Ishikawa (cell line): Measurements from ENCODE around the gene SAMD9.

- RRBS = no CpG with 5 or more reads among the region's 6 CpGs
Measured at GRCh38 chr7:87004262-87005049, 55.0 kb downstream of the ELAPOR2 start.

- RRBS = no CpG with 5 or more reads among the region's 15 CpGs
Measured at GRCh38 chr7:87151825-87152202, 439 bp upstream of the DMTF1 start.

DNA sequence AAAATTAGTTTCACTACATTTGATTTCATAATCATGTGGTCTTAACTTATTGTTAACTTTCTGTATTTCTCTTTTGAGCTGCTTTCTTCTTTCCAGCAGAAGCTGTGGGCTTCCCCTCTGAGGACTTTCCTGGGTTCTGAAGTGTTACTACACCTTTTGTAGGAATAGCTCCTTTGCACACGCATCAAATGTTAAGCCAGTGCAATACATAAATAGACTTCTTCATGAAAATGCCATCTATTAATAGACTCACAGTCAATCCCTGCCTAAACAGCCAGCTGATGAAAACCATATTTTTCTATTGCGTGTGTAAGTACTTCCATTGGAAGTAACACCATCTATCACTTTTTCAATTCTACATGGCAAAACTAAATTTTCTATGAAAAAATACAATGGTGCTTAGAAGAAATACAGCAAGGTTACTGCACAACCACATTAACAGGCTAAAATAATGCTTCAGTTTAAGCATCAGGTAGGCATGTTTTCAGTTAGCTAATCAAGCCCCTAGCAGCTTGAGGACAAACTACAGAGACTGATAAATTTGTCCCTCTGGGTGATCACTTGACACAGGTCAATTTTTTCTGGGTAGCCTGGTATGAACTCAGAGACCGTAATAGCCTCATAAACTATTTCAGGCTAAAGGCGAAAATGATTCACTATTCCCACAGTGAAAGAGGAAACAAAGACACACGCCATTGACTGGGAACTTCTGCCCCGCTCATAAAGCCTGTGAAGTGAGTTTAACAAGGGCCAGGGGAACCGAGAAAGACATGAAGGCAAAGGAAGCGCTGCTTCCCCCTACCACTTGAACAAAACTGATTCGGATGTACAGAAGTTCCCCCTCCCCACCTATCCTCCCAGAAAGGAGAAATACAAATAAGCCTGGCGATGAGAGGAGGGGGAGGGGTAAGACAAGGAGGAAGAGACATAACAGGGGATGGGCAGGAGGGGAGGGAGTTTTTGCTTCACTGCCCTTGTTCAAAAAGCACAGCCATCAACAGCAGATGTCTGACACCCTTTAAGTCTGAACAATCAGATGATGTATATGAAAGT lies 1.1 kb downstream of the ABCB4 start:
- RRBS = no CpG with 5 or more reads among the region's 10 CpGs

DNA sequence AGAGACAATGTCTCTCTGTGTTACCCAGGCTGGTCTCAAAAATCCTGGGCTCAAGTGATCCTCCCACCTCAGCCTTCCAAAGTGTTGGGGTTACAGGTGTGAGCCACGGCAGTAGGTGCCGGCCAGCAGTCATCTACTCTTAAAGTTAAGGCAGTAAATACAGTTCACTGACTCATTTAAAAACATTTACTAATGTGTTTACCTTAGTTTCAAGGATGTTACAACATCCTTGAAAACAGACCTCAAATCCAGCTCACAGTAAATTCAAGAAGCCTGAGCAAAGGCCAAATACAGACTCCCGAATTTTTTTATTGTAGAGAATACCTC lies 29.6 kb upstream of the ABCB4 start:
- RRBS = no CpG with 5 or more reads among the region's 3 CpGs

DNA sequence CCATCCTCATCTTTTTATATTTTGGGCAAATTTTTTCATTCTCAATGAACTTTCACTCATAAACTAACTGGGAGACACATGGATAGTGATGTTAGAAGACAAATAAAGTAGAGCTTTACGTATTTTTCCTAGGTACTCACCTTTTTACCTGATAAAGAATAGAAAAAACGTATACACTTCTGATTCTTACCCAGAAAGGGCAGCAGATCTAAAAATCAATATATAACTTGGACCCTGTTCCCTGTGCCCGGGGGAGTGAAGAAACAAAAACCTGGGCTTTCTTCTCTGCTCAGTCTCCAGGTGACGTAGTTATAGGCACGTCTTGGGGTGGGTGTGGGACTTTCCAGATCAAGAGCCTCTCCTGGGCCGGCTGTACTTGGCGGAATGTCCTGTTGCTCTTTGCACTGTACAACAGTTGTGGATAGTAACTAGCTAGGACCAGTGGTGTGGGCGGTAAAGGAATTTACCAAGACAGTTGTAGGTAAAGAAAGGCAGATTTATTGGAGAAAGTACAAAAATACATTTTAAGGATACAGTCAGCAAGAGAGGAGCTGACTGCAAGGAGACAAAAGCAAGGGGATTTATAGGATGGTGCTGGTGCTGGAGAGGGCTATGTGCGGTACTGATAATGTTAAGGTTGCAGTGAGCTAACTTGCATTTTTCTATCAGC lies 40.4 kb upstream of the STEAP4 start:
- RRBS = 59% methylated on average over 2 of the region's 9 CpGs

DNA sequence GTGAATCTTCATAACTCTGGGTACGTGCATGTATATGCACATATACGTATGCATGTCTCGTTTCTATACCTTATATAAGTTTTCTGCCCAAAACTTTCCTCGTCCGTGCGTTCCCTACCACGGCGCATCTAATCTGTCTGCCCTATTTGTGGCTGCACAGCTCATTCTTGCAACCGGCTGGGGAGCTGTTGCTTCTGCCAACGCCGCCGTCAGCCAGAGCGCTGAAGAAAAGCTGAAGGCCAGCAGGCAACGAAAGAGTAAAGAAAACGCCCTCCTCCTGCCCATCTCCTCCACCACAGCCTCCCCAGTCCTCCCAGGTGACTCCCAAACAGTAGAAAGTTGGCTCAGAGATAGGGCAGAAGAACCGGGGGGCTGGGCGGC lies 700 bp upstream of the ZNF804B start:
- RRBS = no CpG with 5 or more reads among the region's 17 CpGs

- RRBS = 90% methylated on average over 9 of the region's 40 CpGs
Measured at GRCh38 chr7:90118536-90119097, 35.7 kb upstream of the STEAP1 start.

DNA sequence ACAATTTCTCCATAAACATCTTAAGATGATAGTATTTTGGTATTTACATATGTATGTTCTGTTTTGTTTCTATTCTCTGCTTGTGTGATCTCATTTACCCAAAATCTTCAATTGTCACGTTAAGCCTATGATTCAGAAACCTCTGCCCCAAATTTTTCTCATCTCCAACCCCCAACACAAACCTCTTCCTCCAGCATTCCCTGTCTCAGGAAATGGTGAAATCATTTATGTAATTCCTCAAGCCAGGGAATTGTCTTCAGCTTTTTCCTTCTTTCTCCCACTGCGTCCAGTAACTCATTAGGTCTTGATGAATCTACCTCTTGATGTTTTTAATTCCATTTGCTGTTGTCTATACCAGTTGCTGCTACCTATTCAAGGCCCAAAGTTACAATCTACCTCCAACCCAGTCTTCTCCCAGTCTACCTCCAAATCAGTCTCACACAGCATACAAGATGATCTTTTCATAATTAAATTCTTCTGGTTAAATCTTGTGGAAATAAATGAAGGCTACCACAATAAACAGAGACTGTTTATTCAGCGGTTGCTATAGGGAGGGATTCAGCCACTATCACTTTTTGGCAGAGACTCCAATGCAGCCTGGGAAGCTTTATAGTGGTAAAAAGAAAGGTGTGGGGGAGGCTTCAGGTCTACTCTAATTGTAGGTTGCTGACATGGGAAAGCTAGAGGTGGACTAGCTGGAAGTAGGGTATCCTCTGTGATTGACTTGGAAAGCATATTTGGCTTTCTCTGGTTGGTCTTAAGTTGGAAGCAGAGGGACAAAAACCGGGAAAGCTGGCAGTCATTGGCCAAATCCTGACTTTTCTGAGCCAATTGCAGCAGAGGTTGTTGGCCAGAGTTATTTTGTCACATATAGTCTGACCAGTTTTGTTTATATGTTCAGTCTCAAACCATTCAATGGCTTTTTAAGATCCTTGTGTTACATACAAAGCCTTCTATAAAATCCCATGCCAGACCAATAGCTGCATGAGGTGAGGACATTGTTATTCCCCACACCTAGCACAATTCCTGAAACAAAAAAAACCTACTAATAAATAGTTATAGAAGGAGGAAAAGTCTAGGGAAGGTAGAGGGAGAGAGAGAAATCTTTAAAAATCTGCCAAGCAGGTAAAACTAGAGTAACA lies 6.0 kb downstream of the CFAP69 start:
- RRBS = no CpG with 5 or more reads among the region's 4 CpGs

DNA sequence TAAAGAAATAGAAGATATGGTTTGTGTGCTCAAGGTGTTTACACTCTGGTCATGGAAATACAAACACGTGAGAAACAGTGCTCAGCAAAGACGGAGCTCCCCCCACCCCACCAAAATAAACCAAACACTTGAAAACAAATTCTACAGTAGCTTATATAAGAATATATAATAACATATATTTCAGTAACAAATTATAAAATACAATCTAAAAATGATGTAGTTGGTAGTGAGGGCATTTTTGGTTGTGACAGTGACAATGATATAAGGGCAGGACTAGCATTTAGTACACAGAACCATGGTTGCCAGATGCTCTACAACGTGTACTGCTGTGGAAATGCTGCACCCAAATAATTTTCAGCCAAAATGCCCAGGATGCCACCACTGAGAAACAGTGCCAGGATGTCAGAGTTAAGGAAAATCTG lies 121.7 kb downstream of the CDK14 start:
- RRBS = no CpG with 5 or more reads among the region's 3 CpGs

DNA sequence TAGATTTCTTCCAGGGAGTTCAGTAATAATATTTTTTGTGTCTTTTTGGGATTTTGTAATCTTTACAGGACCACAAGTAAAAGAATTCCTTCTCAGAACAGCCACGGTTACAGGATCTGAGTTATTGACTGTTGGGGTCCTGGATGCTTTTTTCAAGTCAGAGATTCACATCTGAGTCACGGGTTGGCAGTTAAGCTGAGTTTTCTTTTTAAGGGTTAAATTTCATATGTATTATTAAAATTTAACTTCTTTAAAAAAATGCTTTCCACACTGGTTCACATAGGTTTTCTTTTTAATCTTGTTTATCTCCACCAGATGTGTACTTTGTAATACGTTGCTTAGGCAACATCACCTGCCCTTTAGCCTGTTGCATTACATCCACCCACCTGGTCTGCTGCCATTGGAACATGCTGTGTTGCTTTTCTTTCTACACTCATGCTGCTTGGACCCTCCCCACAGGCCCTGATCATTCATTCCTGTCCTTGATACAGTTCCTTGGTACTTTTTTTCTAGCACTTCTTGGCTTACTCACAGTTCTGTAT lies 124.7 kb downstream of the CDK14 start:
- RRBS = no CpG with 5 or more reads among the region's 3 CpGs

DNA sequence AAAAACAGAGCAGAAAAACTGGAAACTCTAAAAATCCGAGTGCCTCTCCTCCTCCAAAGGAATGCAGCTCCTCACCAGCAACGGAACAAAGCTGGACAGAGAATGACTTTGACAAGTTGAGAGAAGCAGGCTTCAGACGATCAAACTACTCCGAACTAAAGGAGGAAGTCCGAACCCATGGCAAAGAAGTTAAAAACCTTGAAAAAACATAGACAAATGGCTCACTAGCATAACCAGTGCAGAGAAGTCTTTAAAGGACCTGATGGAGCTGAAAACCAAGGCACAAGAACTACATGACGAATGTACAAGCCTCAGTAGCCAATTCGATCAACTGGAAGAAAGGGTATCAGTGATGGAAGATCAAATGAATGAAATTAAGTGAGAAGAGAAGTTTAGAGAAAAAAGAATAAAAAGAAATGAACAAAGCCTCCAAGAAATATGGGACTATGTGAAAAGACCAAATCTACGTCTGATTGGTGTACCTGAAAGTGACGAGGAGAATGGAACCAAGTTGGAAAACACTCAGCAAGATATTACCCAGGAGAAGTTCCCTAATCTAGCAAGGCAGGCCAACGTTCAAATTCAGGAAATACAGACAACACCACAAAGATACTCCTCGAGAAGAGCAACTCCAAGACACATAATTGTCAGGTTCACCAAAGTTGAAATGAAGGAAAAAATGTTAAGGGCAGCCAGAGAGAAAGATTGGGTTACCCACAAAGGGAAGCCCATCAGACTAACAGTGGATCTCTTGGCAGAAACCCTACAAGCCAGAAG lies 211.6 kb downstream of the CDK14 start:
- RRBS = no CpG with 5 or more reads among the region's 11 CpGs

GRCh38 chr7:92038257-92038920 lies 95.9 kb downstream of the CYP51A1 start:
- RRBS = no CpG with 5 or more reads among the region's 3 CpGs

DNA sequence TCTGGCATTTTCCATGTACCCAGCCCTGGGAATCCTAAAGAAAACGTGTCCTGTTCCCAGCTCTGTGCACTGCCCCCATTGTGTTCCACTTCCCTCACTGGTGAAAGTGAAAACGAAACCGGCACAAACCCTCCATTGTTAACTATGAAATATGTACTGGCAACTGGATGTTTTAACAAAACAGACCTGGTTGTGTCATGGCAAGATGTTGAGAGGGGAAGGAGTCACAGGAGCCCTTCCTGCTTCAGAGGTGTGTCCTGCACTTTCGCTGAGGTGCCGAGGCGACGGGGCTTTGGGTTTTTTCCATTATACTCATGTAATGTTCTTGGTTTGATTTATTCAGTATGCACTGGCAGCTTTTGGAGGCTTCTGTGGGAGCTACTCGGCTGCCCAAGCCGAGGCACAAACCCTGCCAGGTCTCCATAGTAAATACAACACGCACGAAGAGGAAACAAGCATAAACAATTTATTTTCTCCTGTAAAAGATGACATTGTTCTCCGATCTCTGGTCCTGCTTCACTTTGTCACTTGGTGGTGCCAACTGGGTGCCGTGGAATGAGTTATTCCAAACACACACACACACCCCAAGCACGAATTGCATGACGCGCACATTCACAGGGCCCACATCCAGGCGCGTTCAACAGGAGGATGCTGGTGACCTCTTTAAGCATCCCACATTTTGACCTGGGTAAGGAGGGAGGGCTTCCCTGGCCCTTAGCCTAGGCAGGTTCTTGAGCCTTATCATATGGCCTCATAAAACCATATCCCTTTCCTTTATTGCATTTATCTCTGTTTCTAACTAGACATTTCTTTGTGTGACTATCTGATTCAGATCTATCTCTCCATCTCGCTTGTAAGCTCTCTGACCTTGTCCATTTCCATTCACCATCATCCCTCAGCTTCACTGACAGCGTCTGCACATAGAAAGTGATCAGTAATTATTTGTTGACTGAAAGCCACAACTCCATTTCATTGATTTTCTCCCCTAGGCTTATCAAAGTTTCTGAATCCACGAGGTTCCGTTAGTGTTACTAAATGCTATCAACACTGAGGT lies 118.0 kb downstream of the CDK6 start:
- RRBS = no CpG with 5 or more reads among the region's 22 CpGs

DNA sequence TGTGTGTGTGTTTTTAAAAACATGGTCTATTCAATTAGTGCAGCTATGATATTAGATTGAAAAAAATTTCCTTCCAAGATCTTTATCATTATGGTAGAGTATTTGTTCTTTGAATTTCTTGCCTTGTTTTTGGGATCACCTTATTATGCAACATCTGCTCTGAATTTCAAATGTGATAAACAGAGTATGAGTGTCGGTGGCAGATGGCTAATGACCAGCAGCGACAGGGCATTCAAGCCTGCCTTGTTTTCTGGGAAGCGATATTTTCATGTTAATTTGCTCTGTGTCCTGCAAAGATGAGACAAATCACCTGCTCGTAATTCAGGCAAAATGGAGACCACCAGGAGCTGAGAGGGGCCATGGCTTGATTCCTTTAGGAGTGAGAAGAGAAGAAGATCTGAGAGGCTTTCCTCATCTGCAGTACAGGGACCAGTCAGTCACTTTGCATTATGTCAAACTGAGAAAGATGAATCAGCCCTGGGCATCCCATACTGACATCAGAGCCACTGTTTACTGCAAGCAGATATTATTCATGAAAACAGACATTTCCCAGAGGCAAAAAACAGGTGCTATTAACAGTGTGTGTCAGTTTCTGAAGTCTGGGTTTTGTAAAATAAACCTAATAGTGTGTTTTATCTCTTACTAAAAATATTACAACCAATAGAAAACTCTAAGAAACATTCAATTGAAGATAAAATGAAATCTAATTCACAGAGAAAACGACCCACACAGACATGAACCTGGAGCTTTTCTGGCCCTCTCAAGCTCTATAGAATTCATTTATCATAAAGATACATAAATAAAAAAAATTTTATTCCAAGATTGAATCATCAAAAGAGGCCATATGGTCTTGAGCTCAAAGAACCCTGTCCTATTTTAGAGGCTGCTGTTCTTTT lies 67.6 kb downstream of the CDK6 start:
- RRBS = no CpG with 5 or more reads among the region's 5 CpGs

- RRBS = no CpG with 5 or more reads among the region's 4 CpGs
Measured at GRCh38 chr7:93117713-93118426, at the start of gene SAMD9. Gene SAMD9 (minus strand): TSS chr7:93117979.

GRCh38 chr7:93219344-93219792 lies 6.9 kb downstream of the HEPACAM2 start:
- RRBS = no CpG with 5 or more reads among the region's 6 CpGs

- RRBS = no CpG with 5 or more reads among the region's 6 CpGs
Measured at GRCh38 chr7:93399404-93399673, 167.2 kb downstream of the VPS50 start.